Foreskin keratinocyte (primary cell): ENCODE measurements around the gene KBTBD4.

GRCh38 chr11:46295398-46296389 lies 18.2 kb downstream of the CREB3L1 start:
- RAMPAGE, total RNA: no peak

DNA sequence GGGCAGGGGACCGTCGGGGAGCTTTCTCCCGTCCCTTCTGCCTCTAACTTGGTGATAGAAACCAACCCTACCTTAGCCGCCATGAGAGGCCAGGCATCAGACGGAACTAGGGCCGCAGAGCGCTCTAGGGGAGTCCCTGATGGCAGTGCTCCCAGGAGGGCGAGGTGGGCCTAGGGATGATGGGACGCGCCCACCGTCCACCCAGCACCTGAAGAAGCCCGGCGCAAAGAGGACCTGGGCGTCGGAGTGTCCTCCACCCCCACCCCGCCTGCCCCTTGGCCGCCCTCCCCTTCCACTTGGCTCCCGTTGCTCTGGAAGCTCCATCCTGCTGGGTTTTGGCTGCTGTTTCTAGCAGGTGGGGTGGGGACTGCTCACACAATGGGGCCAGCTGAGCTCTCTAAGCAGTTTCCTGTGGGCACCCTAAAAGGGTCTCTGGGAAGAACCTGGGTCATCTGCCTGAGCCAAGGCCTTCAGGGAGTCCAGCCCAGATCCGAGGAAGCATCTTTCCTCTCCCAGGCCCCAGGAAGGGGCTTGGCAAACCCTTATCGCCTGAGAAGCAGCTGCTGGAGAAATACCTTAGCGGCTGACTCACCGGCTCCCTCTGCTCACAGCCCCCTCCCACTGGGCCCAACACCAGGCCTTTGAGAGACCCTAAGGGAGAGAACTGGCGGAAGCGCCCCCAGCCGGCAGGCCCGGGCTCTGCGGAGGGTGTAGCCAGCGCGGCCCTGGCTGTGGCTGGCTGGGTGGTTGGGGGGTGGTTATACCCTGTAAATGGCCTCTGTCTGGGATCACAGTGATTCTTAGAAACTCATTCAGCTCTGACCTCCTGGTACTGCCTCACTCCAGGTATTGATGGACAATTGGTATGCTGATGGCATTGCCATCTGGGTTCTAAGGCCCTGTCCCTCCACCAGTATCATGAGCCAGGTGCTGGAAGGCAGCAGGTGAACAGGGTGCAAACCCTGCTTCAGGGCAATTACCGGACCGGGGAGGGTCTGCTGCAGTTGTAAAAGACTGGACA lies 19.3 kb downstream of the CREB3L1 start:
- RAMPAGE, total RNA: no peak

- RAMPAGE, total RNA: no peak
These were observed 2.0 kb upstream of the DGKZ start for GRCh38 chr11:46345166-46345808.

- RAMPAGE, total RNA: no peak
These were observed 1.7 kb downstream of the DGKZ start for GRCh38 chr11:46348659-46349675.

- RAMPAGE, total RNA: no peak
These were observed 2.6 kb downstream of the MDK start for GRCh38 chr11:46383943-46384566.

GRCh38 chr11:46885993-46886288 lies 32.4 kb downstream of the LRP4 start:
- RAMPAGE, total RNA: no peak

DNA sequence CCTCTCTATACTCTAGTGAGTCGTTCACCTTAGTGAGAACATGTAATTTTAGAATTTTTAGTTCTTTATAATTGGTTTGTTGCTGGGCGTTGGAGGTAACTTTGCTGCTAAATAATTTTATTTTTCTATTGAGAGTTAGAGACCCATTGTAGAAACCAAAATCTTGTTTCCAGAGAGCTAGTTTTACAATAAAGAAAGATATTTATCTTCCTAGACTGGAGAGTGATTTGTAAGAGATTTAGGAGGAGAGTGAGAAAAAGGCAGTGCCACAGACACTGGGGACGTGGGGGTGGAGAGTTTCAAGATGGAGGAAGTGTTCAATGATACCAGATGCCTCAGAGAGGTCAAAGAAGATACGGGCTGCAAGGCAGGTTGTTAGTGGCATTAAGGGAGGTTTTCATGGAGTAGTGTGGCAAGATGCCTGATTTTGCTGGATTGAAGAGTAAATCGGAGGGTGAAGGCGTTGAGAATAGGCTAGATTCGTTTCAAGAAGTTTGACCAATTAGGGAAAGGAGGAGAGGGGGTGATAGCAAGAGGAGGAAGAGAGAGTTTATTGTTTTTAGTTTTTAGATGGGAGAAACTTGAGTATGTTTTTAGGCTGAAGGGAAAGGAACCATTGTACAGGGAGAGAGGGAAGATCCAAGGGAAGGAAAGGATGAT lies 16.3 kb downstream of the CSTPP1 start:
- RAMPAGE, total RNA: no peak

DNA sequence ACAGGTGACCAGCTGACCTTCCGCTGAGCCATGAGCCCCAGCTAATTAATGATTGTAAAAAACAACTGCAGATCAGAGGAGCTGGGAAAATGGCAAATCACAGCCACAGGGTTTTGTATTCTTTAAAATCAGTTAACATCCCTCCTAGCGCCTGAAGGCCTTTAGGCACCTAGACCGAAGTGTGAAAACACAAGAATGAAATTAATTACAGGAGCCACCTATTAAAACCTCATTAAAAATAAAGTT lies 1.7 kb upstream of the PACSIN3 start:
- RAMPAGE, total RNA: no peak

- RAMPAGE, total RNA: no peak
These were observed 14.1 kb downstream of the ACP2 start for GRCh38 chr11:47234049-47235285.

DNA sequence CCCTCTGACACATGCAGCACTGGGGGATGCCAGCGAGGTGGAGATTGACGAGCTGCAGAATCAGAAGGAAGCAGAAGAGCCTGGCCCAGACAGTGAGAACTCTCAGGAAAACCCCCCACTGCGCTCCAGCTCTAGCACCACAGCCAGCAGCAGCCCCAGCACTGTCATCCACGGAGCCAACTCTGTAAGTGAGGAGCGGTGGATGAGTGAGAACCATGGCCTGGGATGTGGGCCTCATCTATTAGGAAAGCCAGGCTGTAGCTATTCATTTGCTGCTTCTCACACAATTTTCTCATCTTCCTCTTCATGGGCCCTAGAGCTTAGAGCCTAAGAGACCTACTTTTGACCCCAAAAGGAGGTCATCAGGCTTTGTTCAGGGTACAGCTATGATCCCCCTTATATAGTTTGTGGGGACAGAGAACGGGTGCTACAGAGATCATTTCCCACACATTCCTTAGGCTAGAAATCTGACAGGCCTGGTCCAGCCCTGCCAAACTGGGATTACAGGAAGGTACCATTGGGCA lies 26.6 kb downstream of the NR1H3 start:
- RAMPAGE, total RNA: no peak

DNA sequence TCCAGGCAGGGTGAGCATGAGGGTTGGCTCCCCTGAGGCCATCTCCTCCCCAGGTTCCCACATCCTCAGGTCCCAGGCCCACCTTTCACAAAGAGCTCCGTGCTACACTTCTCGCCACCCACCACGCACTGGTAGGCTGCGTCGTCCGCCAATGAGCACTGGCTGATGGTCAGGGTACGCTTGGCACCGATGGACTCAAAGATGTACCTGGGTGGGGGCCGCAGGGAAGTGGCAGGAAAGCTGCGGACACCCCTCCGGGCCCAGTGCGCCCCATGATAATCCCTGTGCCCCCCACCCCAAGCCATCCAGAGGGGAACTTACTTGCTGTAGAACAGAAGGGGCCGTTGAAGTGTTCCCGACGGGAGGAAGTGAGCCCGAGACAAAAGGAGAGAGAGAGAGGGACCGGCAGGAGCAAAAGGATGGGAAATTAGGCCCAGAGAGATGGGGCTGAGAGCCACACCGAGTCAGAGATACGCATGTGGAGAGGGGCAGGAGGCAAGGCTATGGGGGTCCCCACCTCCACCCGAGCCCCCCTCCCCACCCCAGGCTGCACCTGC lies 9.5 kb downstream of the MYBPC3 start:
- RAMPAGE, total RNA: no peak

DNA sequence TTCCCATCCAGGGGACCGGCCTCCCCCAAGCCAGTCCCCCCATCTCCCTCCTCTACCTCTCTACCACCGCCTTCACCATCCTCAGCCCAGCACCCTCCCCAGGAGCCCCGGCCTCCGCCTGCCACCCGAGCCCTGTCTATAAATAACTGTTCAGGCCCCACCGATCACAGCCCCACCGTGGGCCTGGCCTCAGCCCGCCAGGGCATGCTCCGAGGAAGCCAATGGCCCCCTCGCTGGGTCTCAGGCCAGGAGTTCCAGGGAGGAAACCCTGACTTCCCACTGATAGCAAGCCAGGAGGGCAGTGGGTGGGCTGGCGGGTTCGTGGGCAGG lies 458 bp downstream of the SPI1 start:
- RAMPAGE, total RNA: no peak

DNA sequence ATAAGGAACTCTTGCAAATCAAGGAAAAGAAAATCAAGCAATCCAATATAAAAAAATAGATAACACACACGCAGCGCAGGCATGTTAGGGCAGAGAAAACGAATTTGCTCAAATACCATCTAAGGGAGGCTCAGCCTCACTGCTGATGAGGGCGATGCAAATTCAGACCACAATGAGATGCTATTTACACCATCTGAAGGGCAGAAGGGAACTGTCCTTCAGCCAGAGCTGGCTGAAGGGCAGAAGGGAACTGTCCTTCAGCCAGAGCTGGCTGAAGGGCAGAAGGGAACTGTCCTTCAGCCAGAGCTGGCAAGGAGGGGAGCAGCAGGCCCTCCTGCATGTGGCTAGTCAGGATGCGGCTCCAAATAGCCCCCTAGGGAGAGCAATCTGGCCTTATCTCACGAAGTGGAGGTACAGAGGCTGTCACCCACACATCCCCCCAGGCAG lies 7.6 kb upstream of the SLC39A13 start:
- RAMPAGE, total RNA: no peak

DNA sequence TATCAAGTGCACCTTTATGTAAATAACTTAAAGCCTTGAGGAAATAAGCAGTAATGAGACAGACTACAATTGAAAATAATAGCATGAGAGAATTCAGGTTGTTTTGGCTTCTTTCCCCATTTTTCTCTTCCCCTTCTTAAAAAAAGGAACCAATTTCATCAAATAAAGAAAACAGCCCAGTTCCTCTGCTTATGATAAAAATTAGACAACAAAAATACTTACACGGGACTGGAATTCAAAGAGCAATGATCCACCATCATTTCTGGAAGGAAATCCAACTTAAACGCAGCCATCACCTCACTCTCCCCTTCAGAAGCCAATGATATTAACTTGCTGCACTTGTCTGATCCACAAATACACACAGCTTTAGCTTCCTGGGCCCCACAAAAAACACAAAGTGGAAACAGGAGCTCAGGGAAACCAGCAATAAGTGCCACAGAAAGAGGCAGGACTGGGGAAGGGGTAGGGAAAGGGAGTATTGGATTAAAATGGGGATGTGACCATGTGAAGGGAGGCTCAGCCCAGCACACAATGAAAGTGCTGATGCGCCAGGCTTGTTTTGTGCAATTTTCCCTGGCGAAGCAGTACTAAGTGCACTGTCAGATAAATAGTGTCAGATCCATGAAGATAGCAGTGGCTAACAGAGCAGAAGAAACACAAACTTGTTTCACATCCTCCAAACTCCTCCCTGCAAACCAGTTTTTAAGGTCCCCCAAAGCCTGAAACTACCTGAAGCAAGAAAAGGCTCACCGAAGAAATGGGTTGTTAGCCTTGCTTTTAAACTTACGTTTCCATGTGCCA lies 50.5 kb upstream of the RAPSN start:
- RAMPAGE, total RNA: no peak

GRCh38 chr11:47518420-47519314 lies 34.3 kb downstream of the CELF1 start:
- RAMPAGE, total RNA: no peak

GRCh38 chr11:47578299-47579422 lies at the start of gene KBTBD4:
Gene KBTBD4, minus strand, starts transcription at chr11:47578970.
- RAMPAGE, total RNA: start-site peak on the plus strand at chr11:47579063-47579085, 88 and 123 reads in 2 replicates

DNA sequence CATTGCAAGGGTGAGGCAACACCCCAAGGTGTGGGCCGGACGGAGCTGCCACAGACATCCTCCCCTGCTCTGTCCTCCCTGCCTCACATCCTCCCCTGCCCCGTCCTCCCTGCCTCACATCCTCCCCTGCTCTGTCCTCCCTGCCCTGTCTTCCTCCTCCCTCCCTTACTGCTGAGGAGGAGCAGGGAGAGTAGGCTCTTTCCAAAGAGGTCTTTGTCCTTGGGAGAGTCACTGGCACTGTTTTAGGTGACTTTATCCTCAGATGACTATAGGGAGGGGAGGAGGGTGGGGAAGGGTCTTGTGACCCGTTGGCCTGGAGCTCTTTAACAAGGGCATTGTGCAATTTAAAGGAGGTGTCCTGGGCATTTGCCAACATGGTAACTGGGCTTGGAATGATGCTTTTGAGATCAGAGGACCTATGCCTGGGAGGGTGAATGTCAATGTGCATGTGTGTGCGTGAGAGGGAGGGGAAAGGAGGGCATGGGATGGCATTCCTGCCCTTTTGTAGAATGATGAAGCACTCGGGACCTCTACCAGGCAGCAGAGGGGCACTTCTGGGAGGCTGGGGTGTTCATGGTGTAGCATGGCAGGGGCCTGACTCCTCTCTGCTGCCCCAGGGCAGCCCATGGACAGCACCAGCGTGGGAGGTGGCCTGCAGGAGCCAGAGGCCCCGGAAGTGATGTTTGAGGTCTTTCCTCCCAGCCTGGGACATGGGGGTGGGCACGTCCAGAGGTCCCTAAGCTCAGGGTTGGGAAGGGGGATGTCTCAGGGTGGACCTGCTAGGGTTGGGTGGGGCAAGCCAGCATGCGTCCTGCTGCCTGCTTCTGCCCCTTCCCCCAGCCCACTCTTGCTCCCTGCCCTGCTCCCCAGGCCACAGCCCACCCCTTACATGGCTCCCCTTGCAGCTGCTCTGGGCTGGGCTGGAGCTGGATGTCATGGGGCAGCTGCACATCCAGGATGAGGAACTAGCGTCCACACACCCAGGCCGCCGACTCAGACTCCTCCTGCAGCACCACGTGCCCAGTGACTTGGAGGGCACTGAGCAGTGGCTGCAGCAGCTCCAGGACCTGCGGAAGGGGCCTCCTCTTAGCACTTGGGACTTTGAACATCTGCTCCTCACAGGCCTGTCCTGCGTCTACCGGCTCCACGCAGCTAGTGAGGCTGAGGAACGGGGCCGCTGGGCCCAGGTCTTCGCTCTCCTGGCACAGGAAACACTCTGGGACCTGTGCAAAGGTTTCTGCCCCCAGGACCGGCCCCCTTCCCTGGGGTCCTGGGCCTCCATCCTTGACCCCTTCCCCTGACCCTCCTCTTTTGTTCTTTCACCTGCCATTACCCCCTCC lies 1.1 kb downstream of the FAM180B start:
- RAMPAGE, total RNA: no peak

DNA sequence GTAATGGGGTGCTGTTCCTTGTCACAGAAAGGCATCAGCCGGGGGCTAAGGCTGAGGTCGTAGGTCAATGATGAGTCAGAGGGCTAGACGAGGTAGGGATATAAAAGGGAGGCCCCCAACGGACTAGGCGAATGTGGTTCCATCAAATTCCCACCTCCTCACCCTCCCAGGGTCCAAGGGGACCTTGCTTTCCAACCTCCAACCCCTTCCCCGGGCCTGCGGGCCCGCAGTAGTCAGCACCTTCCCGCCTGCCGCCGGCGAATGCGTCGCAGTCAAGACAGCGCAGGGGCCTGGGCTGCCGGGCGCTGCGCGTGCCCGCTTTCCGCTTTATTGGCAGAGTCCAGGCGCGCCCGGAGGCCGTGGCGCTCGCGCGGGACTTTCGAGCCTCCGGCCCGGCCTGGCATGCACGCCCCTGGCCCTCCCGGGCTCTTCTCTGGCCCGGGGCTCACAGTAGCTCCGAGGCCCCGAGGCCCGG lies 2.9 kb downstream of the FAM180B start:
- RAMPAGE, total RNA: no peak

DNA sequence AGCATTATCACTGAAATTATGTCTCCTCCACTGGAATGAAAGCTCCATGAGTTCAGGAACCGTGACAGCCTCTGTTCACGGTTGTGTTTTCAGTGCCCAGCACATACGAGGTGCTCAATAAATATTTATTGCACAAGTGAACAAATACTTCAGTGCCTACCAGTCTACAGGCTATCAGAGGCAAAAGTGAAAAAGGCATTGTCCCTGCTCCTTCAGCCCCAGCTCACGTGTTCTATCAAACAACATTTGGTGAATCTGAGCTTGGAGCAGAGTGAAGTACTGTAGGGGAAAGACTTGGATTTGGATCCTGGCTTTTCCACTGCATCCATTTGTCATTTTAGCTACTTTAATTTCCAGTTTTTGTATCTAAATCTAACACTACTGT lies 1.1 kb upstream of the MTCH2 start:
- RAMPAGE, total RNA: no peak

- RAMPAGE, total RNA: no peak
These were observed 593 bp downstream of the NUP160 start for GRCh38 chr11:47847320-47848194.